Endodermal cell (in vitro differentiated cells): ENCODE results near the genes TTYH2 and BTBD17.

DNA sequence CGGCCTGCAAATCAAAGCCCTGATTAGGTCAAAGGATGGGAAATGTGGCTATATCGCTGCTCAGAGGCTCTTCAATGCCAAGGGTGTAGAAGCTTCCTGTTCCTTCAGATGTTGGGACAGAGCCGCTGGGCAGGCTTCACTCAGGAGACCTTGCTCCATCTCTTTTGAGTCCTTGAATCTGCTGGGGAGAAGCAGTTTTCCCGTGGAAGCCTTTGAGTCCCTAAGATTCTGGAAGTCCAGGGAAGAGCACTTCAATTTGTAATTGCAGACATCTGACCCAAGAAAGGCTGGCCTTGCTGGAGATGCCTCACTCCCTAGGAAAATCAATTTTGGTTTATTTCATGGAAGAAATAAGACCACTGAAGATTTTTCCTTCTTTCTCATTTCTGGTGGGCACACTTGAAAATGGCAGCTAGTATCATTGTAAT, 174.0 kb upstream of the KCNJ16 start:
- PRO-cap = no peak

DNA sequence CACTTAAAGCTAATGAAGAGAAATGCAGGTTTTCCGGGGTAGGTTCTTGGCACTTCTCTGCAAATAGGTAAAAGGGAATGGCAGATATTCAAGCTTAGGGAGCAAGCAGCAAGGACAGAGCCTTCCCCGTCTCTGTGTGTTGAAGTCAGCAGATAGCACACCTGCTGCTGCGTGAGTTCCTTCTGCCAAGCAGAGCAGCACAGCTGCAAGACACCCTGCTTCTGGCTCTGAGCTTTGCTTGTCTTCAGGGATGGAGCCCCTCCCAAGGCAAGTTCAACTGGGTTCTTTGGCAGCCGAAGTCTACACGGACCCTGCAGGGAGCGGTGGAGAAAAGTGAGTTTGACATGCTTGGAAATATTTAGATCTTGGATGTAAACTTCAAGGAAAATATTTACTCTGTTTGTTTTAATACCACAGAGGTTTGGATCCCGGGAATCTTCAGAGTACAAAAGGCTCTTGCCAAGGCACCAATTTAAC, 113.5 kb upstream of the KCNJ16 start:
- PRO-cap = no peak

GRCh38 chr17:70288789-70288988, 119.4 kb downstream of the KCNJ2 start:
- PRO-cap = no peak

GRCh38 chr17:70391201-70391652, 221.9 kb downstream of the KCNJ2 start:
- PRO-cap = no peak

DNA sequence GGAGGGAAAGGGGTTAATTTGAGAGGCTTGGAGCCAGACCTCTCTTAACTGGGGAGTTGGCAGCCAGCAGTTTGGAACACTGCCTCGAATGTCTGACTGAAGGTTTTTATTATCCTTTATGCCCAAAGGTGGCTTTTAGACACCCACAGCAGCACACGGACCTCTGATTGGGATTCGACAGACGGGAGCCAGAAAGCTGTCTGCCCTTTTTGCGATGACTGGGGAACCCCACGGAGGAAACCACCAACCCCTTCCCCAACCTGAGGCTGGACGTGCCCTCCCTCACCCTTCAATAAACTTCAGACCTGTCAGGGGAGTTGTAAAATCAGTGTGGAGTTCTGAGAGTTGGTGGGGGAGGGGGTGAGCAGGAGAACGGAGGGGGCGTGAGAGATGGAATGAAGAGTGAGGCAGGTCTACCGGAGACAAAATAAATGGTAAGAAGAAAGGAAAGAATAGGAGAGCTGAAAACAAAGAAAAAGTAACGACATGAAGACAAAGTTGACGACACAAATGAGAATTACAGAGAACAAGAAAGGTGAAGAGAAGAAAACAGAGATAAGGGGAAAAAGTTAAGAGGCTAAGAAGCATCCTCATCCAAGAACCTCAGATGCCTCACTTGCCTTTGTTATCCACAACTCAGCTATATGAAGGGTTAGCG, 833.3 kb upstream of the SOX9 start:
- PRO-cap = no peak

- PRO-cap = no peak
Measured at GRCh38 chr17:72117048-72117595, 3.7 kb upstream of the SOX9 start.

GRCh38 chr17:72118067-72118818, 2.6 kb upstream of the SOX9 start:
- PRO-cap = no peak

DNA sequence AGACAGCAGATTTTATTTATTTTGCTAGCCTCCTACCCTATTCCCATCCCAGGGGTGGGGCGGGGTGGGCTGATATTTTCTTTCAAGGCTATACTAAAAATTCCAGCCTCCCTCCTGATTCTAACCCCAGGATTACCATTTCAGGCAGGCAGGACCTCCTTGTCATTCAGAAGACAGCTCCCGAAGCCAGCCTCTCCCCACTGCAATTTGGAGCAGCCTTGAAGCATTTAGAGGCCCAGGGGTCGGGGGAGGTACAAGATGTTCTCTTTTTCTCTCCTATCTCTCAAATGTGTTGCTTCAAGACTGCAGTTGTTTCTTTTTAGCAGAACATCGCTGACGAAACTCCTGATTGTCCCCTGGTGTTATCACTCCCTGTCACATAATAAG, 71.0 kb downstream of the SOX9 start:
- PRO-cap = no peak

DNA sequence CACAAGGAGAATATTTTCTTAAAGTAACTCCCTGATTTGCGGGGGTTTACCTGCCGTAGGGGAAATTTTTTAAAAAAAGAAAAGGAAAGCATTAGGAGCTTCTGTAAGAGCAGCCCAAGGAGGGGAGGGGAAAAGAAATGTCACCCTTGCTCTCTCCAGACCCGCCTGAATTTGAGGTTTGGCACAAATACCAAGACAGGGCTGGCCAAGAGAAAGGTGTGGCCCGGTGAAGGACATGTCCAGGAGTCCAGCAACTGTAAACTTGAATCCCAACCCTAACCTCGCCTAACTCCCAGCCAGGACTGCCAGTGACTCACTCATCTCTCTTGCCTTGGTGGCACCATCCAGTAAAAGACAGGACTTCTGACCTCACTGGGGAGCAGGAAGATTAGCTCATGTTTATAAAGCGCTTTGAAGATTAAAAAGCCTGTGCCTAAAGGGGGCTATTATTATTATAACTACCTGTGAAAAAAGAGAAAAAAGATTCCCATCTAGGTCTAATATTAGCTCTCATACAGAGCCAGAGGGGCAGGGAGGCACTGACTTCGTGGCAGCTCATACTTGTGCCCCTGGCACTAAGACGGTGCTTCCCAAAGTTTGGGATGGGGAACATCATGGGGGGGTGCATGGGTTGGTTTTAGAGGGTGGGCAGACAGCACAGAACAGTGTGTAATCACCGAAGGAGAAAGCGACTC, 335.3 kb downstream of the SOX9 start:
- PRO-cap = no peak

DNA sequence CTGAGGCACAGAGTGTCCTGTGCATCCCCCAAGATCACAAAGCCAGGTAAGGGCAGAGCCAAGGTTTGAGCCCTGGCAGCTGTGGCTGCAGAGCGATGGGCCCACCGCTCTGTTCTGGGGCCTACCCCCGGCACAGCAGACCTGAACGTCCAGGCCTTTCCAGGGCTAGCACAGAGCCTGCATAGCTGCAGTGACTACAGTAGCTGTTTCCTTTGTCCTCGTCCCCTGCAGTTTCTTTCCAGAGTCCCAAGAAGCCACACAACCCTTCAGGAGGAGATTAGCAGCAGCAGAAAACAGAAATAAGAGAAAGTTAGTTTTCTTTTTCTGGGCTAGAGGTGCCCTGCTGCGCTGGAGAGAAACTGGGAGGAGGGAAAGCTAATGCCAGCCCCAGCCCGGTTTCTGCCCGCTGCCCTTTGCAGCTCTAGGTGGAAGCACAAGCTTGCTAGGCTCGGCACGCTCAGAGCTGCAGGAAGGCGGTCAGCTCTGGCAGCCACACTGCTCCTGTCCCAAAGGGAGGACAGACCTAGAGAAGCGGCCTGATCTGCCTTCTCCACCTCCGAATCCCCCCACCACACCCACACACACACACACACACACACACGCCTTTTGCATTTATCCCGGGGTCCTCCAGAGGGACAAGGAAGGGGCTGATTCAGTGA, 417.9 kb downstream of the SOX9 start:
- PRO-cap = no peak

- PRO-cap = no peak
Measured at GRCh38 chr17:72617735-72618910, 474.4 kb downstream of the SLC39A11 start.

- PRO-cap = no peak
Measured at GRCh38 chr17:72844615-72845763, 247.5 kb downstream of the SLC39A11 start.

GRCh38 chr17:73168575-73169325, 3.9 kb downstream of the SSTR2 start:
- PRO-cap = no peak

DNA sequence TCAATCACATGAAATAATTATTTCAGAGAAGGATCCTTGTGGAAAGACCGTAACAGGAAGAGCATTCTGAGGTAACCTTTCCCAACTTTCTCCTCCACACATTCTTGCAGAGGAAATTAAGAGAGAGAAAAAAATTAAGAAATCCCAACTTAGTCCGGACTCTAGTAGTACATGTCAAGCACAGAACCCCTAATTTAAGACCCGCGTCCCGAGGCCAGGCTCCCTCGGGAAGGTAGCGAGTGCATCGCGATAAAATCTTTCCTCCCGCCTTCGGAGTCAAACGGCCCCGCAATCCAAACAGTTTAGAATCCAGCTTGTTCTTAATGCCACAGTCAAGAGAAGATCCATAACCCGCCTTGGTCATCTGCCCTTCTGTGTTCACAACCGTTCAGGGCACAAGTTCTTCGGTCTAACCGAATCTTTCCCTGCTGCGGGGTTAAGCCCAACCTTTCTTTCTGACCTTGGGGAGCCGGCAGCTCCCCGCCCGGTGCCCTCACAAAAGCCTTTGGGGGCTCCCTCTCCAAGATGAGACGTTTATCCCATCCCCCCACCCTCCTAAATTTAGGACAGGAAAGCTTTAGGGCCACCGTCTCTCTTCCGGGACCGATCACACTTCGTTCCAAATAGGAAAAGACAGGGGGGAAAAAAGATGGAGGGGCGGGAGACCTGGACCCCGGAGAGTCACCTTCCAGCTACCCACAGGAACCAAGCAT, 830 bp downstream of the FAM104A start:
- PRO-cap = unidirectional peak, plus-strand start at position 305 of the sequence

DNA sequence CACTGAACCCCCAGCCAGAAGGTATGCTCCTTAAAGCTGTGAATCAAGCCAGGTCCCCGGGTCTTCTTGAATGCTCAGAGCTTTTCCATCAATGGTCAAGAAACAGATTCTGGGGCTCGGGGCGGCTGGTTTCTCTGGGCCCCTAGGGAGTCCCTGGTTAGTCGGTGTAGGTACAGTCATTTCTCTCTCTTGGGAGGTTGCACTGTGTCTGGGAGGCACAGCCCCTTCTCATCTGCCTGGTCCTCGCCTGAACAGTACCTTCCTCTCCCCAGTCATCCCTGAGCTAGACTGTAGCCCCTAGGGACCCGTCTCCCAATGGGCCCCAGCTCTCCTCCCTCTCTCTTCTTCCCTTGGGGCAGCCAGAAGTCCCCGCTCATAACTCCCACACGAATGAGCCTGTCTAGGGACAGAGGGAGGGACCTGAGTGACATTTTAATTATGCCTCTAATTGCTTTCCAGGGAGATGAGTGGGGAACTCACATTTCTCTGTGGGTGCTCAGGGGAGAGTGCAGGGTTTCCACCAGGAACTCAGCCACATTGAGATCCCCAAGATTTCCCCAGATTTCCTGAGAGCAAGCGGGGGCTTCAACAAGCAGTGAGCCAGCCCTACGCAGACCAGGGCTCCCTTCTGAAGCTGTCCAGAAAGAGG, 20.3 kb upstream of the CPSF4L start:
- PRO-cap = no peak

- PRO-cap = no peak
Measured at GRCh38 chr17:73751032-73751268, 106.7 kb upstream of the SDK2 start.

DNA sequence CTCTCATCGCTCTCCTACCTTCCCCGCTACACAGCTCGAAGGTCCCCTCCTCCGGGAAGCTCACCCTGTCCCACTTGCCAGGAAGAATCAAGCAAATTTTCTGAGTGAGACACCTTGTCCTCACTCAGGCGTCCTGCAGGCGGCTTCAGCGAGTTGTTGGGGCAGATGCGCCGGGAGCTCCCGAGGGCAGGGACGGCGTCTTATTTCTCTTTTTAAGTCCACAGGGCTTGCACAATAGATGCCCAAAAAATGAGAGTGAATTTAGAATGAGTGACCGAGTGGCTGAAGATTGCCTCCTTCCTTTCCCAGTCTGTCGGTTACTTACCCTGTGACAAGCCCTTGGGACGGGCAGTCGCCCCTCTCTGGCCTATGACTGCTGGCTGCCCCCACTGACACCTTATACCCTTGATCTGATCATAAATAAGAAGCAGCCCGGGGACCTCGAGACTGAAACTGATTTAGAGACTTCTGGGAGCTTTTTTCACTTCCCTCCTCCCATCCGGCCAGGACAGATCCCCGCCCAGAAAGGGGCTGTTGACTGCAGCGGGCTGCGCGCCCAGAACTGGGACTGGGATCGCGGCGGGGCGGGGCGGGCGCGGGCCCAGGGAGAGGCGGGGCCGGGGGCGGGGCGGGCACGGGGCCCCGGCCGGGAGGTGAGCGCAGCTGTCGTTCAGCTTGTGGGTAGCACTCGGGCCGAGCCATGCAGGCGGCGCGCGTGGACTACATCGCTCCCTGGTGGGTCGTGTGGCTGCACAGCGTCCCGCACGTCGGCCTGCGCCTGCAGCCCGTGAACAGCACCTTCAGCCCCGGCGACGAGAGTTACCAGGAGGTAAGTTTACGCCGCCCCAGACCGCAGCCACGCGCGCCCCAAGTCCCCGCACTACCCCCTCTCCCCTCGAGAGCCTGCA, at the start of gene TTYH2:
Gene TTYH2, plus strand, starts transcription at position 684 of the 908 bp plus-strand sequence.
- PRO-cap = bidirectional peak, plus-strand start at position 684 of the sequence, minus-strand start at position 455 of the sequence

DNA sequence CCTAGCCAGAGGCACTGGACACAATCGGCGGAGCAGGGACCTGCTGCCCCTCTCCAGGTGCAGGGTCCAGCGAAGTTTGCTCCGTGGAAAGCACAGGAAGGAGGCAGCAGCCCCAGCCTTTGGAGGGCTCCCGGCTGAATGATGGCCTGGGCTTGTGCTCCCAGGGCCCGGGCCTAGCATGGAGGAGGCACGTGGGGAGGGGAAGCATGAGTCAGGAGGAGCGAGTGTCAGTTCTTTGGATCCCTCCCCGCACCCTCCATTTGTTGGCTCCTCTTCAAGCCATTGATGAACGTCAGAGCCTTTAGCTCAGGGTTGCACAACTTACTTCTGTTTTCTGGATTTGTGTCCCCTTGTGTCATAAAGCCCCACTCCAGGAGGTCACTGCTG, 25.8 kb downstream of the TTYH2 start:
- PRO-cap = no peak

DNA sequence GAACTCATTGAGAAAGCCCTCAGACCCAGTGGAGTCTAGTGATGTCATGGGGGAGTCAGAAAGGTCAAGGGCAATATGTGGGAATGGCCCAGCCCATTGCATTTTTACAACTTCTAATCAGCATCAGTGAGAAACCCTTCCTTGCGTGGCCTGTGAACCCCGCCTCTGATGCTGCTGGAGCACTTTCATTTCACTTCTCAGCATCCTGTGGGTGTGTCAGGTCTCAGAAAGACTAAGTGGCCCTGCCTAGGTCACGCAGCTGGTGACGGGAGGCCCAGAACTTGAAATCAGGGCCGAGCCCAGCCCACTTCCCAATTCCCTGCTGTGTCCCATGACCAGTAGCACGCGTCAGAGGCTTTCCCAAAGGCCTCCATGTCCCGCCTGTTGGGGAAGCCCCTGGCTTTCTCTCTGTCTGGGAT, 6.1 kb downstream of the DNAI2 start:
- PRO-cap = no peak

DNA sequence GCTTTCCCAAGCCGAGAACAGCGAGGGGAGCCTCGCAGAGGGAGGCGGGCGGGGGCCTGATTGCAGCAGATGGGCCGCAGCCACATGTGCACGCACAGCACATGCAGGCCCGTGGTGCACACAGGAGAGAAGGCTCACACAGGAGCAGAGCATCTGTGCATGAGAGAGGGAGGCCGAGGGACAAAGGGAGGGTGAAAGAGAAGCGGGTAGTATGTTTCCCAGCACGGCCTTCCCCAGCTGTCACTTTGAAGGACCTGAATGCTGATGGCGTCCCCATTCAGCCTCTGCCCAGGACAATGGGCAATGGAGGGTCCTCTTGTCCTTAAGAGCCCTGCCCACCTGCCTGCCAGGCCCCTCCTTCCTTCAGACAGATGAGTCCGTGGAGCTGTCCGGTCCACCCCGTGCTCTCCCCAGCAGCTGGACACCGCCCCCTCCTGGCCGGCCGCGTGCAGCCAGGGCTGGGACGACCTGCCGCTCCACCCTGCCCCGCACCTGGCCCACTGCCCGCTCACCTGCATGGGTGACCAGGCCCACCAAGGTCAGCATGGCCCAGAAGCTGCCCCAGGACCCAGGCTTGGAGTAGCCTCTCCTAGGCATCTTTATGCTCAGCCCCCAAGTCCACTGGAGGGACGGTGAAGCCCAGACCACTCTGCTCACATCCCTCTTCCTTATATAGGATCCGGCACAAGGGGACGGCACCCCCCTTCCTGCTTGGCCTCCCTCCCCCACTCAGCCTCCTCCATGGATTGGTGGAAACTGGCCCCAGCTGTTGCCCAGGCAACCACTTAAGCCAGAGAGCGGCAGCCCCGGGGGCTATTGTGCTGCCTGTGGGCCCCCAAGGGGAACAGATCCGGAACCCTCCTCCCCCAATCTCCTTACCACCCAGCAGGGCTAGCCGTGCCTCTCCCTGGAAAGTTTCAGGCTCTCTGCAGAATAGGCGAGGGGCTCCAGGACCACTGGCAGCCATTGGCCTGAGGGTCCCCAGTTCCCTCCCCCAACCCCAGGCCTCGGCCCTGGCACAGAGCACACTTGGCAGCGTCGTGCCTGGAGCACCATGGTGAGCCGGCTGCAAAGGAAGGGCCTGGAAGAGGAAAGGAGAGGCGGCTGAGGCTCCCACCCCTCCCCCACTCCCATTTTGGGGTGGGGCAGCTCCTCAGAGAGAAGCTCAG, at the start of gene BTBD17:
Gene BTBD17, minus strand, starts transcription at position 646 of the 1,169 bp plus-strand sequence.
- PRO-cap = no peak